ENCODE measurements around a stretch of chr21.

DNA sequence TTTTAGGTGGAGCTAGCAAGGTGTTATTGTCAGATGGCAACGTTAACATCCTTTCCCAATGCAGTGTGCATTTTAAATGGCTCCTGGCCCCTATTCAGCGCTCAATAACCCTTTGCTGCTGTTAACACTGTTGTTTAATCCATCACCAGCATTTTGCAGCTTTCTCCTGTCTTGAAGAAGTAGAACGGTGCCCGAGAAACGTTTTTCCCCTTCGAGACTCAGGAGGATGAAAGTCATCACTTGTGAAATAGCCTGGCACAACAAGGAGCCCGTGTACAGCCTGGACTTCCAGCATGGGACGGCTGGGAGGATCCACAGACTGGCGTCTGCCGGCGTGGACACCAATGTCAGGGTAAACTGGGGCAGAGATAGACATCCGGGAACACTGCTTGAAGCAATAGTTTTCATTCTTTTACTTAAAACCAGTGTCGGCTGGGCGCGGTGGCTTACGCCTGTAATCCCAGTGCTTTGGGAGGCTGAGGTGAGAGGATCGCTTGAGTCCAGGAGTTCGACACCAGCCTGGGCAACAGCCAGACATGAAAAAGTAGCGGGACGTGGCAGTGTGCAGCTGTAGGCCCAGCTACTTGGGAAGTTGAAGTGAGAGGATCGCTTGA is 826 bp downstream of the CHAF1B start:
- PRO-cap: unidirectional peak, plus-strand start at position 294 of the sequence

DNA sequence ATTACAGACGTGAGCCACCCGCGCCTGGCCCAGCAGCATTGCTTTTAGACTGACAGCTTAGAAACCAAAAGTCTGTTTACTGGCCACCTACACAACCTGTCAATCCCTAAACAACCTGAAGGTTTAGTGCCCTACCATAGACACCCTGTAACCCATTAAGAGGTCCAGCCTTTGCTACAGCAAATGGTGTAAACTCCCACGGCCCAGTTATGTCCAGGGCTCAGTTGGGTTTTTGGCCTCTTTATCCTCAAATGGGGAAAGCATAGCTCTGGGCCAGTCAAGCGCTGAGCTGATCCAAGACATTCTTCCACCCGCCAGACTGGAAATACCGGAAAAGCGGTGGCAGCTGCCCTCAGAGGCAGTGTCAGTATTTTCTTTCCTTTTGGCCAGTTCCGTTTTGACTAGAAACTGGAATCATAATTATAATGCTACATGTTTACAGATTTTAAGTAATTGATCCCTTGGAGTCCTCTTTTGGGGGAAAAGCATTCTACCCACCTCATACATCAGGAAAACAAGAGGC is 30.0 kb upstream of the CLDN14 start:
- PRO-cap: no peak

DNA sequence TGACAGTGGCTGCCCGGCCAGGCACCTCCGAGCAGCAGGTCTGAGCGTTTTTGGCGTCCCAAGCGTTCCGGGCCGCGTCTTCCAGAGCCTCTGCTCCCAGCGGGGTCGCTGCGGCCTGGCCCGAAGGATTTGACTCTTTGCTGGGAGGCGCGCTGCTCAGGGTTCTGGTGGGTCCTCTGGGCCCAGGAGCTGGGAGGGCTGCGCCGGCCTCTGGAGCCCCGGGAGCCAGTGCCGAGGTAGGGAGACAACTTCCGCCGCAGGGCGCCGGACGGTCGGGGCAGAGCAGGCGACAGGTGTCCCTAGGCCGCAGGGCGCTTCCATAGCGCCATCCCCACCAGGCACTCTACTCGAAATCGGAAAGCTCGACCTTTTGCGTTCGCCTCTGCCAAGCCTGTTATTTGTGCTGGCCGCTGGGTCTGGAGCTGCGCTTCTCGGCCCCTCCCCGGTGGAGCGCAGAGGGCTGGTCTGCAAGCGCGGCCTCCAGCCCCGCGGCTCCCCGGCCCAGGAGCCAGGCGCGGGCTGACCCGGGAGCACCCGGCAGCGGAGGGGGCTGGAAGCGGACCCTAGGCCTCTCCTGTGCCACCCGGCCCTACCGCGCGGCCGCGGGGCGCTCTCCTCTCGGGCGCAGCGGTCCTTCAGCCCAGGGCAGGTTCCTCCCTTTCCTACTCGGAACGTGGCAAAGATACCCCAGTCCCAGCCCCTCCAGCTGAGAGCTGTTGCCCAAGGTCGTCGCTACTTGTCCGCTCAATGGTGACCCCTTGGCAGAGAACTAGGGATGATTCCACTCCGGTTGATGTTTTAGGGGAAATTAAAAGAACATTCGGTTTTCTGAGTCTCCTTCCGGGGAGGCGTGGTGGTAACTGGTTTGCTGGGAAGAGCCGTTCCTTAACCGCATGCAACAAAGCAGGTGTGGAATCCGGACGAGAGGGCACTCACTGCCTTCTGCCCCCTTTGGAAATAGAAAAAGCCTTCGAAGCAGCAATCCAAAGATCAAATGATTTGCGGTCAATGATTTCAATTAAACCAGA is 2.4 kb downstream of the SIM2 start:
- PRO-cap: bidirectional peak, plus-strand start at position 705 of the sequence, minus-strand start at position 565 of the sequence; bidirectional peak, plus-strand start at position 901 of the sequence, minus-strand start at position 800 of the sequence

DNA sequence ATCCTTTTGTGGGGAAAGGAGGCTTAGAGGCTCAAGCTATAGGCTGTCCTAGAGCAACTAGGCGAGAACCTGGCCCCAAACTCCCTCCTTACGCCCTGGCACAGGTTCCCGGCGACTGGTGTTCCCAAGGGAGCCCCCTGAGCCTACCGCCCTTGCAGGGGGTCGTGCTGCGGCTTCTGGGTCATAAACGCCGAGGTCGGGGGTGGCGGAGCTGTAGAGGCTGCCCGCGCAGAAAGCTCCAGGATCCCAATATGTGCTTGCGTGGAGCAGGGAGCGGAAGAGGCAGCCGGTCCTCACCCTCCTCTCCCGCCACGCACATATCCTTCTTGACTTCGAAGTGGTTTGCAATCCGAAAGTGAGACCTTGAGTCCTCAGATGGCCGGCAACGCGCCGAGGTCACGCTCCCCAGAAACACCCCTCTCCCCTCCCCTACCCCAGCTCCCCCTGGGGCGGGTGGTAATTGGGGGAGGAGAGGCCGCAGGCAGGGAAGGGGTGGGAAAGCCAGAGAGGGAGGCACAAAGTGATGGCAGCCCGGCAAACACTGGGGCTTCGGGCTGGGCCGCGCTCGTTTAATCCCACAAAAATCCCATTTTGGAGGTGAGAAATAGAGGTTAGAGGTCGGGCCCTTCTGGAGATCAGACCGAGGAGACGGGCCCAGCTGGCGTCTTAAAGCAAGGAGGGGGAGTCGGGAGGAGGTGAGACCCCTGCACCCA is 6.2 kb downstream of the SIM2 start:
- PRO-cap: no peak

- PRO-cap: no peak
These were observed 55.2 kb downstream of the SIM2 start for GRCh38 chr21:36754073-36754632.

- PRO-cap: bidirectional peak, plus-strand start at chr21:36909710, minus-strand start at chr21:36909602; bidirectional peak, plus-strand start at chr21:36910184, minus-strand start at chr21:36909924
These were observed 56.8 kb downstream of the HLCS start for GRCh38 chr21:36909405-36910424.

DNA sequence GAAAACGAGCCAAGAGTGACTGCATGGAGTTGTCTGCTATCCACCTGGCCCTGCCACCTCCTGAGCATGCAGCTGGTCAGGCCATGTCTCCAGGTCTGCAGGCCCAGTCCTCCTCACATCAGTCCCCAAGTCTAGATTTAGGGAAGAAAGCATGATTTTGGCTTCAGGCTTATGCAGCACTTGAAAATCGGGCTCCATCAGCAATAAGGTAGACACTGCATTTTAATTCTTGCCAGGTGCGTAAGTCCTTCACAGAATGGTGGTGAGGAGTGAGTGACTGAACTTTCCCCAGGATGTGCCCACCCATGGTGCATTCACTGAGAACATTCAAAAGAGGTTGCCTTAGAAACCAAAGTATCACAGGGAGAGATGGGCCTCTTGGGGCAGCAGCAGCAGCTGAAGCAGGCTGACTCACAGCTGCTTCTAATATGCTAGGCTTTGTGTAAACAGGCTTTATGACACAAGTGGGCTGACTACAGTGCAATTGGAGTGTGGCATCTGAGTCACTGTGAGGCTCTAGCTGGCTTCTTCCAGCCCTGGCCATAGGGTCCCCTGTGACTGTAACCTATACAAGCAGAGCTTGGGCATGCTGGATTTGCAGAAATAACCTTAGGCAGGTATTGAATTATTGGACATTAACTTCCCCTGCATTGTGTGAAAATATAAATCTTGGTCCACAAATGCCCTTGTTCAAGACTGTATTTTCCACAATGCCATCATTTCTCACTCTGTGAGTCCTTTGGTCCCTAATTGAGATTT is 12.6 kb downstream of the PIGP start:
- PRO-cap: no peak

- PRO-cap: no peak
These were observed 80.3 kb downstream of the VPS26C start for GRCh38 chr21:37186719-37187308.

DNA sequence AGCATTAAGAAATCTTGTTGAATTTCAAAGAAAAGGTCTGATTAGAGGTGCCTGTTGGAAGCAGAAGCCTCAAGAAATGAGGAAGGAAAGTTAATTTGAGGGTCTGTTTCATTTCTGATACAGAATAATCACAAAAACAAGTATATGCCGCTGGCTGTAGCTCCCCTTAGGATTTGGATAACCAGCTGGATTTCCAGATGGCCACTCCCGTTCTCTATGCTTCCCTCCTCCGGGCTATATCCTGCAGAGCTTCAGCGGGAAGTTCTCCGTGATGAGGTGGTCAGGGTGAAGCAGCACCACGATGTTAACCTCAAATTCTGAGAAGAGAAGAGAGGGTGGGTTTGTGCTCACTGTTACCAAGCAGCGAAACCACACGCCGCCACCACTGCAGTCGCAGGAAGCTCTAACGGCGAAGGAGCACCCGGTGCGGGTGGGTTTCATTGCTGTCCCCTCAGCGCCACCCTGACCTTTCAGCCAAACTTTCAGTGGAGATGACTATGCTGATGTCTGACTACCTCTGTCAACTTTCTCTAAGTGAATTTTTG is 41.8 kb downstream of the VPS26C start:
- PRO-cap: no peak

DNA sequence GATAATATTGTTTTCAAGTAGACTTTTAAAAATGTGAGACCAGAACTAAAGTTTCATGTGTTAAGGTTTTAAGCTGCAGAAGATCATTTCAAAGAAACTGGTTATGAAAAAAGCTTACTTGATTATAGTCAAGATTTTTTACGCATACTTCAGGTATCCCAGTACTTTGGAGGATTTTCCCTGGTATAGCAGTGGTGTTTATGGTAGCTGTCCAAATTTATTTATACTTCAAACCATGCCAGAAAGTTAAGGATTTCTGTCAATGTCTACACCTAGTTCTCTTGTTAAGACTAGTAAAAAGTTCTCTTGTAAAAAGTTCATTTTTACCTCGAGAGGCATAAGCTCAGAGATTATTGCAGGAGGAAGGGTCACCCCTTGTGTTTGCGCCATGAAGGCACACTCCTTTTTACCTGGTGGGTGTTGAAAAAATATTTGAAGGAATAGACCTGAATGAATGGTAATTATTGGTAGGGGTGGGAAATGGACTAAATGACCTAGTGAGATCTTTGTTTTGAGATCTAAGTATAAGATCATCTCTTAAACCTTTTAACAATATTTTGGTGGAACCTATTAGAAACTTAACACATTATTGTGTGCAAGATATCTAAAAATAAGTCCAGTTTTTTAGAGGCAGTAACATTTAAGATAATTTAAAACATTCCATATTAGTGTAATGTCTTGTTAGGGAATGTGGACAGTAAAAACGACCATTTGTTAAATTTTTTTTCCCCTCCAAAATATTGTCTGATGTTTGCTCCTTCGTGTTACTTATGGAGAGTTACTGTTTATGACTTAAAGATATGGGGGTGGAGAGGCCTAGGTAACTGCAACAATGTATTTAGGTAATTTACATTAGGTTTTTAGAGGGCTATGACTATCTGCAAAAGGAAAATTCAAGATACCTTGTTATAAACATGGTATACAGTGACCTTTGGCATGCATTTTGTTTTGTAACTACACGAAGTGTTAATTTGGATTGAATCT is 3.0 kb downstream of the DYRK1A start:
- PRO-cap: no peak

- PRO-cap: no peak
These were observed 4.1 kb downstream of the DYRK1A start for GRCh38 chr21:37370491-37371166.

GRCh38 chr21:37443983-37444633 is 77.5 kb downstream of the DYRK1A start:
- PRO-cap: no peak

- PRO-cap: no peak
These were observed 133.2 kb downstream of the DYRK1A start for GRCh38 chr21:37499754-37500182.

DNA sequence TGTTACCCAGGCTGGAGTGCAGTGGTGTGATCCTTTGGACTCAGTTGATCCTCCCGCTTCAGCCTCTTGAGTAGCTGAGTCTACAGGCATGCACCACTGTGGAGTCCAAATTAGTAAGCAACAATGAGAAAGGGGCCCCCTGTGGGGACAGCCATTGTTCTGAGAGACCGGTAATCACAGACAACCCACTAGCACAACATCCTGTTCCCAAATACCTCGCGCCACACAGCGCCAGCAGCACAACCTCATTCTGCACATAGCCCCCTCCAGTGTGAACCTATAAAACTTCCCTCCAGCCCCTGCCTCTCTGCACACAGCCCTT is 226.4 kb downstream of the DYRK1A start:
- PRO-cap: no peak

DNA sequence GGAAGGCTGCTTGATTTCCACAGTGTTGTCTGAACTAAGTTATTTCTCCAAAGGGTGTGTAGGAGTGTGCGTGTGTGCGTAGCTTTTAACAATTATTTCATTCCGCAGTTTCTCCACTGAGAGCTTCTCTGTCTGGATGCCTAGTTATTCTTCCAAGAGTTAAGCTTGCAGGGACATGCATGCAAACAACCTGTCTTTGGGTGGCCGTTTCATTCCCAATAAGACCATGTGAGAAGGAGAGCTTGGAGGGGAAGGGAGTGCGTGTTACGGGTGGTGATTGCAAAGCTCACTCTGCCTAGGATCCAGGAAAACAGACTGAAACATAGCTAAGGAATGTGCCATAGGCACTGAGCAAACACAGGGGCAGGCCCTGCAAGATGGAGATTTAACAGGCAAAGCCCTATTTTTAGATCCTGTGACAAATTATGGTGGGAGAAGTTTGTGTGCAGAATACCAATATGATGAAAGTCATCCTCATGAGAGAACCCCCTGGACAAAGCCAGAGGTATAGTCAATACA is 269.8 kb downstream of the DYRK1A start:
- PRO-cap: unidirectional peak, minus-strand start at position 293 of the sequence

GRCh38 chr21:37855802-37856215 is 60.4 kb downstream of the KCNJ6 start:
- PRO-cap: no peak

DNA sequence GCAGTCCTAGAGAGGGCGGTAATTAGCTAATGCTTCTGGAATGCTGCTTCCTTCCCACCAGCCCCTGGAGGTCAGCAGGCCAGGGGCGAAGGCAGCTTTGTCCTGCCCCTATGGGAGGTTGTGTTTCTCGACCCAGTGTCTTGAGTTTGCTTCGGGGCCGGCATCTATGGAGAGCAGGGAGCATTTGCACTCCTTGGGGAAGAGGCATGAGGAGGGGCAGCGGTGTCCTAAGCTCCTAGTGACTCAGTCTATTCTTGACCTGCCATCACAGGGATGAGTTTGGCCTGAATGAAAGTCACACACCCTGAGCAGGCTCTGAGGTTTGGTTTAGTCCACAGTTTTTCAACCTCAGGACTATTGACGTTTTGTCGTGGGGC is 85.0 kb upstream of the KCNJ15 start:
- PRO-cap: no peak

GRCh38 chr21:38414015-38414367 is 84.3 kb downstream of the ERG start:
- PRO-cap: no peak

DNA sequence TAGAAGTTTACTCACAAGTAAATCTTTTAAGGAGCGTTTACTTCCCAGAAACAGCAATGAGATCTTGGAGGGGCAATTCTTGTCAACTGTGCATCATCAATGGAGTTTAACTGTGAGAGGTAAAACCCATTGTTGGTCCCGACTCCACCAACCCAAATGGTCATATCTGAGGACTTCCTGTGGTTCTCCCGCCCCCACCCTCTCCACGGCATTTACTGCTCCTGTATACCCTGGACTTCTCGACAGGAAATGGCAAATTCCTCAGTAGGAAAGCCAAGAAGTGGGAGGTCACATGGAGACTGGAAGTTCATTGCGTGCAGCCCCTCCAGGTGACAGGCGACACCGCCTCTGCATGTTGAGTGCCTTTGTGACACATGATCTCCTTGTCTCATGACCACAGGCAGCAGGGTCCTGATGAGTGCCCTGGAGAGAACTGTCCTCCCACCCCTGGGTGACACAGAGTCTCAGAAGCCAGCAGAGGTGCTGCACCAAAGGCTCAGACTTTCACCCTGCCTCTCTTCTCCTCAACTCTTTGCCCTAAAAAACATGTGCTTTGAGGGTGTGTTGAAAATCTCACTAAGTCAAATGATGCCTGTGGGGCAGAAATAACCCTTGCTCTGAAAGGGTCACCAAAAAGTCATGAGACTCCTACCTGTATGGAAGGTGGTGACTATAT is 24.1 kb downstream of the ERG start:
- PRO-cap: no peak

- PRO-cap: no peak
These were observed 65.6 kb upstream of the ETS2 start for GRCh38 chr21:38740258-38740479.